HT-29 (cell line): ENCODE results near the genes SLIT2, KCNIP4 and ADGRA3.

GRCh38 chr4:16123137-16123949 lies 39.5 kb upstream of the PROM1 start:
- RAMPAGE, long total RNA: no peak

GRCh38 chr4:16820144-16820847 lies 78.1 kb downstream of the LDB2 start:
- RAMPAGE, long total RNA: no peak

- RAMPAGE, long total RNA: no peak
Measured at GRCh38 chr4:16843940-16844671, 54.3 kb downstream of the LDB2 start.

- RAMPAGE, long total RNA: no peak
Measured at GRCh38 chr4:16883683-16884260, 14.7 kb downstream of the LDB2 start.

DNA sequence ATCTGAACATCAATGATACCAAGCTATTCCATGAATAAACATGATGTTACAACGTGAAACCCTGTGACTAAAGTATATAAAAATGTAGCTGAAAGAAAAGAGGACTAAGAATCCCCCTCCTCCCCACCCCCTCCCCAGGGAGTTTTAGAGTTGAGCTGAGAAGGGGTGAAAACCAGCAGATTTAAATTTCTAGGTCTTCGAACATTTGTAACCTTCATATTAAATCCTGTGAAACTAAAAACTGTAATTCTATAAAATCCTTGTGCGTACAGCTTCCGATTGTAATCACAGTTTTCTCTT lies 5.1 kb downstream of the LDB2 start:
- RAMPAGE, long total RNA: no peak

- RAMPAGE, long total RNA: no peak
Measured at GRCh38 chr4:17802269-17802918, 8.2 kb downstream of the DCAF16 start.

DNA sequence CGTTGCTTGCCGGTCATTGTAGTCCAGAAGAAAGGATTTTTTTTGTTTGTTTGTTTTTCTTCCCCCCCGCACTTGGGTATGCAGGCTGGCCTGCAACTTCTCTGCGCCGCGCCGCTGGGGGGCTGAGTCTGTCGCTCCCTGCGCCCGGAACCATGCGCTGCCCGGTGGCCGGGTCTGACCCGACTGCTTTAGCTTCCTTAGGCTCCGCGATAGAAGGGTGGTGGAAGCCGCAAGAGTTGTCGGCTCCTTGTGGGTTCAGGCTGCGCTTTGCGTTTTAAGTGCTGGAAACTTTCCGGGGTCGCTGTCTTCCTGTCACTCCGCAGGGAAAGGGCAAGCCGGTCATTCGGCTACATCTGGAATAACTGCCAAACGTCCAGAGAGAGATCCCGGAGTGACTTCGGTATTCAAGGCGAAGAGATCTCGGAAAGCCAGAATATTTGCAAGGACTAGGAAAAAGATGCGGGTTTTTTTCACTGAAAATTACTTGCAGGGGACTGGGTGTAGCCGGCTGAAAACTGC lies 732 bp upstream of the LCORL start:
- RAMPAGE, long total RNA: no peak

GRCh38 chr4:18411348-18412139 lies 390.0 kb upstream of the LCORL start:
- RAMPAGE, long total RNA: no peak

- RAMPAGE, long total RNA: no peak
Measured at GRCh38 chr4:19776163-19776686, 475.5 kb upstream of the SLIT2 start.

GRCh38 chr4:20251661-20252317 lies at the start of gene SLIT2:
Gene SLIT2 (plus strand): TSS chr4:20251905.
- RAMPAGE, long total RNA: no peak

- RAMPAGE, long total RNA: no peak
Measured at GRCh38 chr4:20617814-20618547, 82.3 kb upstream of the PACRGL start.

- RAMPAGE, long total RNA: no peak
Measured at GRCh38 chr4:20618735-20619721, 81.2 kb upstream of the PACRGL start.

- RAMPAGE, long total RNA: no peak
Measured at GRCh38 chr4:21948281-21949375, at the start of gene KCNIP4. Gene KCNIP4 (minus strand): TSS chr4:21948772.

- RAMPAGE, long total RNA: no peak
Measured at GRCh38 chr4:22500935-22501324, 14.9 kb downstream of the ADGRA3 start.

- RAMPAGE, long total RNA: no peak
Measured at GRCh38 chr4:22515817-22516609, at the start of gene ADGRA3. Gene ADGRA3 (minus strand): TSS chr4:22516066.

DNA sequence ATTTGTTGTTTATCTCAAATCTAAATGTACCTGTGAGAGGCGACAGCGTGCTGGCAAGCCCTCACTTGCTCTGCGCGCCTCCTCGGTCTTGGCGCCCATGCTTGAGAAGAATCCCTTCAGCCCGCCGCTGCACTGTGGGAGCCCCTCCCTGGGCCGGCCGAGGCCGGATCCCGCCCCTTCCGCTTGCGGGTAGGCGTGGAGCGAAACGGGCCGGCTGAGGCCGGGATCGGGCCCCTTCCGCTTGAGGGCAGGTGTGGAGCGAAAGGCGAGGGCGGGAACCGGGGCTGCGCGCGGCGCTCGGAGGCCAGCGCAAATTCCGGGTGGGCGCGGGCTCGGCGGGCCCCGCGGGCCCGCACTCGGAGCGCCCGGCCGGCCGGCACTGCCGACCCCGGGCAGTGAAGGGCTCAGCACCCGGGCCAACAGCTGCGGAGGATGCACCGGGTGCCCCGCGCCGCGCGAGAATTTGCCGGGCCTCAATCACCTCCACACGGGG lies 118.7 kb upstream of the ADGRA3 start:
- RAMPAGE, long total RNA: no peak

DNA sequence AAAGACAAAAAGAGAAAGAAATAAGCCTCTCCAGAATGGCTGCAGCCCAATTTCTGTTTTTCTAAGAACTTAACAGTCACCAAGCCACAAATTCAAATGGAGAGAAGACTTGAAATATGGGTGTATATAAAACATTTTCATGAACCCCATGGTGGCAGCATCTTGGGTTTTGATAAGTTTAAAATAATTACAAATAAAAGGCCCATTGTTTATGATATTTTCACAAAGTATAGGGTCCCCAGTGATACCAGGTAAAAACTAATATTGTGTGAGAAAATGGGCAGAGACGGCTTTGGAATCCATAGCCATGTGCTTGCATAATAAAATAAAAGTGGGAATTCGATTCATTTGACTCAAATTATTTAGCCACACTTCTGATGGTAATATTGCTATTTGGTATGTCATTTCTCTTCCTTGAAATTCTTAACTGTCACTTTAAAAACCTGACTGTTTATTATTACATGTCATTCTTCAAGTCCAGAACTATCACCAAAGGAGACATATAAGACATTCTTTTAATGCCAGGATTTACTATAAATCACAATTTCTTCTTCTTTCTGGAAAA lies 602.4 kb upstream of the ADGRA3 start:
- RAMPAGE, long total RNA: no peak

DNA sequence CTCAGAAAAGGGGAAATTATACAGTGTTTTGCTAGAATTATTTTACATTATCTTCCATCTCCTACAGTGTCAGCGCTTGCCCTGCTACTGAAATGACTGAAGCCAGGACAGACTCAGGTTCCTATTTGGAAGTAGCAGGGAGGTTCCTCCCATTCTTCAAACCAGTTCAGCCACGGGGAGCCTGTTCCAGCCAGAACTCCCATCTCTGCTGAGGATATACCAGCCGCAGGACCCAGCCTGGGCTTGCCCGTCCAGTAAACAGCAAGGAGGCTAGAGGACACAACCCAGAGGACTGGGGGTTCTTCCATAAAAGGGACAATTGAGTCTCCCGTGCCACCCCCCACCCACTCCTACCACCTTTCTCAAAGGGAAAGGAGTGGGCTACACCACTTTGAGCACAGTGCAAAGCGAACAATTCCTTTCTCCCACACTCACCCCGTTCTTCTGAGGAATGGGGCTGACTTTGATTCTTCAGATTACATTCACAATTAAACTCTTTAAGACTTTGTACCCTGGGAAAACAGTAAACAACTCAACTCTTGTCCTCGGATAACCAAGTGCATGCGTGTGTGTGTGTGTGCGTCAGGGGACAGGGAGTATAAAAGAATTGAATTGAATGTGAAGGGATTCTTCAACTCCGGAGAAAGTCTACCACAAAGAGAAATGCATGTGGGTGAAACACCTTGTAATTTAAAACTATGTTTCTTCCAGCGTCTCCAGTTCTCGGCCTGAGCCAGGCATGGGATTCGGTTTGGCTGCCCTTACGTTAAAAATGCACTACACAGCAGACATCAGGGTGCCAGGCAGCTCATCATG lies 31.1 kb upstream of the PPARGC1A start:
- RAMPAGE, long total RNA: no peak

GRCh38 chr4:24055423-24056219 lies 165.8 kb upstream of the PPARGC1A start:
- RAMPAGE, long total RNA: no peak

DNA sequence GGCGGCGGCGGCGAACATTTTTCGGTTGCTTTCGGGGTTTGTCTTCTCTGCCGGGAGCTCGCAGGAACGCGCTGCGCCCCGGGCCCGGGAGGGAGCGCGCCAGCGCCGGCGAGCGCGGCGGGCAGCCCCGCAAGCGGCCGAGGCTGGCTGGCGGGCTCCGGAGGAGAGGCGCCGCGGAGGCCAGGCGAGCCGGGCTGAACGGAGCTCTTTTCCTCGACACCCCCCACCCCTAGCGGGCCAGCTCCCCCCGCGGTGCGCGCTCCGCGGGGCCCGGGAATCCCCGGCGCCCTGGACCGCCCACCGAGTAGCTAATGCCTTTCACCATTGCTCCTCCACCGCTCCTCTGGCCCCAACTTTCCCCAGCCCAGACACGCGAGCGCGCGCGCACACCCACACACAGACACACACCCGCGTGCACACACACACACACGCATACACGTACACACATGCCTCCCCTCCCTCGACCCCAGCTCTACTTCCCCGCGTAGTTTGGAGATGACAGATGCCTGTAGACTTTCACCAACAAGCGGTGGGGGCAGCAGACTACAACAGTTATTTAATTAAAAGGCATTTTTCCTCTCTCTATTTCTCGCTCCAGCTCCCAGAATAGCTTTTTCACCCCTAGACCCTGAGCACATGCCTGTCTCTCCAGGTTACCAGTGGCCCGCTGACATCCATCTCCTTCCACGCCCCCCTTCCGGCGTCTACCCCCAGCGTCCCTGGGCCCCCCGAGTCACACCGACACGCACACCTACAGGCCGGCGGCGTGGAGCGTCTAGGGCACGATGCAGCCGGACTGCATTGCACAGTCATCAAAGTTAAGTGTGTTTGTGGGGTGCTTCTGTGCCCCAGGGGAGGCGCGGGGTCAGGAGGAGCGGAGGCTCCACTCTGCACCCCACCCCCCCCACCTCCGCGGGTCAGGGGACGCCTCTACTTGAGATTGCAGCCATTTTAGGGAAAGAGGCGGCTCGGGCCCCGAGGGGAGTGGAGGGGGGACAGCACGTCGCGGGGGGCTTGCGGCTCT lies 113.1 kb downstream of the DHX15 start:
- RAMPAGE, long total RNA: no peak